Hair follicle dermal papilla cell (primary cell): ENCODE measurements around the genes NFYB and EID3.

DNA sequence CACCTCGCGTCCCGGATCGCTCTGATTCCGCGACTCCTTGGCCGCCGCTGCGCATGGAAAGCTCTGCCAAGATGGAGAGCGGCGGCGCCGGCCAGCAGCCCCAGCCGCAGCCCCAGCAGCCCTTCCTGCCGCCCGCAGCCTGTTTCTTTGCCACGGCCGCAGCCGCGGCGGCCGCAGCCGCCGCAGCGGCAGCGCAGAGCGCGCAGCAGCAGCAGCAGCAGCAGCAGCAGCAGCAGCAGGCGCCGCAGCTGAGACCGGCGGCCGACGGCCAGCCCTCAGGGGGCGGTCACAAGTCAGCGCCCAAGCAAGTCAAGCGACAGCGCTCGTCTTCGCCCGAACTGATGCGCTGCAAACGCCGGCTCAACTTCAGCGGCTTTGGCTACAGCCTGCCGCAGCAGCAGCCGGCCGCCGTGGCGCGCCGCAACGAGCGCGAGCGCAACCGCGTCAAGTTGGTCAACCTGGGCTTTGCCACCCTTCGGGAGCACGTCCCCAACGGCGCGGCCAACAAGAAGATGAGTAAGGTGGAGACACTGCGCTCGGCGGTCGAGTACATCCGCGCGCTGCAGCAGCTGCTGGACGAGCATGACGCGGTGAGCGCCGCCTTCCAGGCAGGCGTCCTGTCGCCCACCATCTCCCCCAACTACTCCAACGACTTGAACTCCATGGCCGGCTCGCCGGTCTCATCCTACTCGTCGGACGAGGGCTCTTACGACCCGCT lies 877 bp downstream of the ASCL1 start:
- CAGE, long polyA plus RNA = no peak

GRCh38 chr12:103742538-103742853 lies 98.5 kb downstream of the NT5DC3 start:
- CAGE, long polyA plus RNA = no peak

DNA sequence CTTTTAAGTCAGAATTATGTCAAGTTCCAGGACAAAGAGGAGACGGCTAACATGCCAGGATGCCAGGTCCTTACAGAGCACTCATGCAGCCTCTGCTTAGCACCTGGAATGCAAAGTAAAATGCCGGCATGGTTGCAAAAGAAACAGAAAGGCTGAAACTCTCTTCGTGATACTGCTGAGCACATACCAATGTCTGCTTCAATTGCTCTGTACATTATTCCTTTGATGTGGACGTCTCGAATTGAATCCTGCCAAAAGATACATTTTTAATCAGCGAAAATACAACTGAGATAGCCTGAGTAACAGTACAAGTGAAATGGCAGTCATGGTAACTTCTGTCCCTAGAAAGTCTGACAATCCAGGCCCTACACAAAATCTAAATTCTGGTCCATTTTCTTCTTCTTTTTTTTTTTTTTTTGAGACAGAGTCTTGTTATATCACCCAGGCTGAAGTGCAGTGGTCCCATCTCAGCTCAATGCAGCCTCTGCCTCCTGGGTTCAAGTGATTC lies 47.2 kb downstream of the NT5DC3 start:
- CAGE, long polyA plus RNA = no peak

- CAGE, long polyA plus RNA = no peak
Observed at GRCh38 chr12:103840190-103841149, 564 bp downstream of the NT5DC3 start.

GRCh38 chr12:103852466-103853150 lies 11.6 kb upstream of the NT5DC3 start:
- CAGE, long polyA plus RNA = no peak

- CAGE, long polyA plus RNA = no peak
Observed at GRCh38 chr12:103942964-103943431, 12.8 kb downstream of the HSP90B1 start.

DNA sequence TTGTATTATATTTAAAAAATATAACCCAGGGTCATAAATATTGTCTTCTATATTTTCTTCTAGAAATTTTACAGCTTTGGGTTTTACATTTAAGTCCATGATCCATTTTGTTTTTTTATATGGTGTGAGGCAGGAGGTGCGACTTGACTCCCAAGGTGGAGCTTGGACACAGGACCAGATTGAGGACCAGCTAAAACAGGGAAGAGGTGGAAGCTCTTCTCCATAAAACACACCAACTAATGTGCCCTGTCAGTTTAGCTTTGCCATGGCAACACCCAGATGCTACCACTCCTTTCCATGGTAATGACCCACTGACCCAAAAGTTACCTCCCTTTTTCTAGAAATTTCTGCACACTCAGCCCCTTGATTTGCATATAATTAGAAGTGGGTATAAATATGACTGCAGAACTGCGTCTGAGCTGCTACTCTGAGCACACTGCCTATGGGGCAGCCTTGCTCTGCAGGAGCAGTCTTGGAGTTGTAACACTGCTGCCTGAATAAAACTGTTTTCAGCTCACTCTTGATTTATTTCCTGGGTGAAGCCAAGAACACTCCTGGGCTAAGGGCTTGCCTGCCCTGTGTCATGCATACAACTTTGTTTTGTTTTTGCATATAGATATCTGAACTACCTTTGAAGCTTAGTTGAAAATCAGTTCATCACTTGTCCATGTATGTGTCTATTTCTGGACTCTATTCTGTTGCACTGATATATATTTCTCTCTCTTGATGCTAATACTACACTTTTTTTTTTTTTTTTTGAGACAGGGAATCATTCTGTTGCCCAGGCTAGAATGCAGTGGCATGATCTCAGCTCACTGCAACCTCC lies 3.1 kb upstream of the TDG start:
- CAGE, long polyA plus RNA = no peak

GRCh38 chr12:104137466-104138320 lies at the start of gene NFYB:
Gene NFYB, minus strand, starts transcription at chr12:104138210.
- CAGE, long polyA plus RNA = no peak

- CAGE, long polyA plus RNA = no peak
Observed at GRCh38 chr12:104294202-104294526, 9.4 kb upstream of the EID3 start.

GRCh38 chr12:104303301-104304593 lies at the start of gene EID3:
Gene EID3, plus strand, starts transcription at chr12:104303739.
- CAGE, long polyA plus RNA = no peak

- CAGE, long polyA plus RNA = no peak
Observed at GRCh38 chr12:104342503-104343081, 39.1 kb downstream of the EID3 start.

- CAGE, long polyA plus RNA = no peak
Observed at GRCh38 chr12:104457043-104457924, 536 bp downstream of the CHST11 start.

DNA sequence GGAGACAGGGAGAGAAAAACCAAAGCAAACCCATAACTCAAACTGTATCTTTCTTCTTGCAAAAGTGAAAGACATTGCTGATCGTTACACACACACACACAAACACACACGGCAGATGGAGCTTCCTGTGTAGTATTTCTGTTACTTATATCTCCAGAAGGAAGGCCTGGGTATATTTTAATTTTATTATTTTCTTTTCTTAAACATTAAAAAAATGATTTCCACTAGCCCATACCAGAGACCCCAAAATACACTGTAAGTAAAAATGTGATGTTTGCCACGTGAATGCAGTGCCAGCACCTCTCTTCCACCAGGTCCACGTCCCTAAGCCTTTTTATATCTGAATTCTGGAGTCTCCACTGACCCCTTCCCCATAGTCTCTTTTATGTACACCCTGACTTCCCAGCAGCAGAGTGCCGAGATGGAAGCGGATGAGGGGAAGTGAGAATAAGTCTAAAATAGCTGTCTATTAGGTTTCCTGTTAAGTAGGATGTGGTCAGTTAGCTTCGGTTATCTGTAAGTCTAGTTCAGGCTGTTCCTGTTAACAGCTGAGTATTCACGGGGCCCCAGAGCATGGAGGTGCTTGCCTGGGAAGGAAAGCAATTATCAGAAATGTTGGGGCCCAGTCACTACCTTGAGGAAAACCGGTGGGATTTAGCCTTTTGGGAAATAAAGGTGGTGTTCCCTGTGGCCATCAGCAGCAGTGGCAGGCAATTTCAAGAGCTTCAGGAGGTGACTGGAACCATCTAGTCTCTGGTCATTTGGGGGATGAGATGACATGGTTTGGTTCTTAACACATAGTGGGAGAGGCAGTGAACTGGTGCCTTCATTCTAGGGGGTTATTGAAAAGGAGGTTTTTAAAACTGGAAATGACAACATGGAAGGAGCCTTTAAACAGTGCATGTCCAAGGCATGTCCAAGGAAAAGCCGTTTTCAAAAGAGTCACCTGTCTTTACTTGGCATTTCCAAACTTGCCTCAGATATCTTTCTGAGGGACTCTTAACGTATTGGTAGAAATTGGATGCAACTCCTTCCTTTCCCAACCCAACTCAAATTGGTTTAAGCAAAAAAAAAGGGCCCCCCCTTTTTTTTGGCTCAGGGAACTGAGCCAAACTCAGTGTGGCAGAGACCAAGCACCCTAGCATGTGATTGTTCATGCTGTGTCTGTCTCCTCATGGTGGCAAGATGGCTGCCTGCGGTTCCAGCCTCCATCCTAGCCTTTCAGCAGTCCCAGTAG lies 21.8 kb downstream of the CHST11 start:
- CAGE, long polyA plus RNA = no peak

- CAGE, long polyA plus RNA = no peak
Observed at GRCh38 chr12:104484559-104485022, 27.8 kb downstream of the CHST11 start.

- CAGE, long polyA plus RNA = no peak
Observed at GRCh38 chr12:104486247-104486921, 29.6 kb downstream of the CHST11 start.

DNA sequence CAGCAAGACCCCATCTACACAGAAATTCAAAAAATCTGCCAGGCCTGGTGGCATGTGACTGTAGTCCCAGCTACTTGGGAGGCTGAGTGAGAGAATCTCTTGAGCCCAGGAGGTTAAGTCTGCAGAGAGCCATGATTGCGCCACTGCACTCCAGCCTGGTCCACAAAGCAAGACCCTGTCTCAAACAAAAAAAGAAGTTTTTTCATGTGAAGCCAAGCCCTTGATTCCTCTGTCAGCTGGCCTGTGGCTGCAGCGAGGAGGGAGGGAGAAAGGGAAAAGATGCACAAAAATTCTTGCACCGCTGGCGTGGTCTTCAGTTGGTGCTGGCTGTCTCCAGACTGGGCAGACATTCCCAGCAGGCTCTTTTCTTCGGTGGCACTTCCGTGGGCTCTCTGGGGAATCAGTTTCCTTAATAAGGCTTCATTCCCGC lies 248.1 kb downstream of the SLC41A2 start:
- CAGE, long polyA plus RNA = no peak

DNA sequence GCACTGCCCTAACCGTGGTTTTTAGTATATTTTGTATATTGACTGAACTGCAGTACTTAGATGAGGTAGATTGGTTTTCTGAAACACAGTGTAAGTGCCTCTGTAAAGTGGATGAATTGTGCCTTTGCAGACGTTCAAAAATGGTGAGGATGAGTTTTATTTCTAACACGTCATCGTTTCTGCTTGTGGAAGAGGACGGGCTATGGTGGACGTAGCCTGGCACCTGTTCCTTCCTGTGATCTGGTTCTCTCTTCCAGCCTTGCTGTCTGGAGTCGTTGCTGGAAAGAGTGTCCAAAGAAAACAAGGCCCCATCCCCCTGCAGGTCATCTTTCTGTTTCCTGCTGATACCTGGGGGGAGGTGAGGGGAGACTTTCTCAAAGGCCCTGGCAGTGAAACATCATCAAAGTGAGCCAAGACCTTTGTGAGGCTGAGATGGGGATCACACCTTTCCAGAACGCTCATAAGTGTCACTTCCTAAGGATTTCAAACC lies 235.6 kb downstream of the SLC41A2 start:
- CAGE, long polyA plus RNA = no peak

GRCh38 chr12:104724280-104724513 lies 233.9 kb downstream of the SLC41A2 start:
- CAGE, long polyA plus RNA = no peak

DNA sequence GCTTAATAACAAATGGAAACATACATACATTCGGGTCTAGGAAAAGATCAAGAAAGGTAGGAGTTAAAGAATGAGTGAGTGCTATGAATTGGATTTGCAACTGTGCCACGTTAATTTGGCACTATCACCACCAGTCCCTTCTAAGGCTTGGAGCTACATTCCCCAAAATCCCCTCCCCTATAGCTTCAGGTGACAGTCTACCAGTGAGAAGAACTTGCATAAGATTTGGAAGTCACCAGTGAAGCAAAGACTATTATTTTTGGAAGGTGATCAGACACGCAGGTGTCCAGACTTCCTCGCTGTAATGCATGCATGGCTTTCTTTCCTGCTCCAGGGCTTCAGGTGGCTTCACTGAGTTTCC lies 61.5 kb downstream of the SLC41A2 start:
- CAGE, long polyA plus RNA = no peak

- CAGE, long polyA plus RNA = no peak
Observed at GRCh38 chr12:104909705-104910170, 48.4 kb downstream of the SLC41A2 start.